Cardiac ventricle fibroblast (primary cell): ENCODE results near the genes ECI1 and NTN3.

DNA sequence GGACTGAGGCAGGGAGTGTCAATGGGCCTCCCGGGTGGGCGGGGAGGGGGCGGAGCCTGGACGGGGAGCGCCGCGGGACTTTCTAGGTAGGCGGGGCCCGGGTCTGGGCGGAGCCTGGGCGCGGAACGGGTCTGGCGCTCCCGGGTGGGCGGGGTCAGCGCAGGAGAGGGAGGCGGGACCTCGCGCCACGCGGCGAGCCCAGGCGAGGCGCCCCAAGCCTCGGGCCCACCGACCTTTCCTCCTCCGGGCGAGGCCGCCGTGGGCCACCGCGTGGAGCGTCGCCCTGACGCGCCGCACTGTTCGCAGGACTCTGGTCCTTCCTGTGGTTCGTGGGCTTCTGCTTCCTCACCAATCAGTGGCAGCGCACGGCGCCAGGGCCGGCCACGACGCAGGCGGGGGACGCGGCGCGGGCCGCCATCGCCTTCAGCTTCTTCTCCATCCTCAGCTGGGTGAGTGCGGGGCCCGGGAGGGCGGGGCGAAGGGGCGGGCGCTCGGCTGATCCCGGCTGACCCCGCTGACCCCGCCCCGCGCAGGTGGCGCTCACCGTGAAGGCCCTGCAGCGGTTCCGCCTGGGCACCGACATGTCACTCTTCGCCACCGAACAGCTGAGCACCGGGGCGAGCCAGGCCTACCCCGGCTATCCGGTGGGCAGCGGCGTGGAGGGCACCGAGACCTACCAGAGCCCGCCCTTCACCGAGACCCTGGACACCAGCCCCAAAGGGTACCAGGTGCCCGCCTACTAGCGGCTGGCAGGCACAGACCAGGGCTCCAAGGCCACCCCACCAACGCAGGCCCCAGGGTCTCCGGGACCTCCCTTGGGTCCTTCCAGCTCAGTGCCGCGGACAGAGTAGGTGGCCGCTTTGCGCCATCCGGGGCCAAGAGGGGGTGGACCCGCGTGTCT, 2.8 kb downstream of the SYNGR3 start:
- RAMPAGE, long total RNA, result no peak

DNA sequence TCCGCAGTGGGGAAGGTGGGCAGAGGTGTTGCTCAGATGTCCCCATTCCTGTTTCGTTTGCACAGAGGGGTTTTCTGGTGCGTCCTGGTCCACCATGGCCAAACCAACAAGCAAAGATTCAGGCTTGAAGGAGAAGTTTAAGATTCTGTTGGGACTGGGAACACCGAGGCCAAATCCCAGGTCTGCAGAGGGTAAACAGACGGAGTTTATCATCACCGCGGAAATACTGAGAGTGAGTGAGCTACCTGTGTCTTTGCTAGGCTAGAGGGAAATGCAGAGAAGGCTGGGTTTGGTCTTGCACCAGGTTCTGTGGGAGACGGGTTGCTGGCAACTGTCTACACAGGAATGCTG, 712 bp downstream of the TSC2 start:
- RAMPAGE, long total RNA, result no peak

GRCh38 chr16:2099489-2099820, 36.2 kb downstream of the PKD1 start:
- RAMPAGE, long total RNA, result no peak

GRCh38 chr16:2124584-2125636, 10.8 kb downstream of the PKD1 start:
- RAMPAGE, long total RNA, result no peak

DNA sequence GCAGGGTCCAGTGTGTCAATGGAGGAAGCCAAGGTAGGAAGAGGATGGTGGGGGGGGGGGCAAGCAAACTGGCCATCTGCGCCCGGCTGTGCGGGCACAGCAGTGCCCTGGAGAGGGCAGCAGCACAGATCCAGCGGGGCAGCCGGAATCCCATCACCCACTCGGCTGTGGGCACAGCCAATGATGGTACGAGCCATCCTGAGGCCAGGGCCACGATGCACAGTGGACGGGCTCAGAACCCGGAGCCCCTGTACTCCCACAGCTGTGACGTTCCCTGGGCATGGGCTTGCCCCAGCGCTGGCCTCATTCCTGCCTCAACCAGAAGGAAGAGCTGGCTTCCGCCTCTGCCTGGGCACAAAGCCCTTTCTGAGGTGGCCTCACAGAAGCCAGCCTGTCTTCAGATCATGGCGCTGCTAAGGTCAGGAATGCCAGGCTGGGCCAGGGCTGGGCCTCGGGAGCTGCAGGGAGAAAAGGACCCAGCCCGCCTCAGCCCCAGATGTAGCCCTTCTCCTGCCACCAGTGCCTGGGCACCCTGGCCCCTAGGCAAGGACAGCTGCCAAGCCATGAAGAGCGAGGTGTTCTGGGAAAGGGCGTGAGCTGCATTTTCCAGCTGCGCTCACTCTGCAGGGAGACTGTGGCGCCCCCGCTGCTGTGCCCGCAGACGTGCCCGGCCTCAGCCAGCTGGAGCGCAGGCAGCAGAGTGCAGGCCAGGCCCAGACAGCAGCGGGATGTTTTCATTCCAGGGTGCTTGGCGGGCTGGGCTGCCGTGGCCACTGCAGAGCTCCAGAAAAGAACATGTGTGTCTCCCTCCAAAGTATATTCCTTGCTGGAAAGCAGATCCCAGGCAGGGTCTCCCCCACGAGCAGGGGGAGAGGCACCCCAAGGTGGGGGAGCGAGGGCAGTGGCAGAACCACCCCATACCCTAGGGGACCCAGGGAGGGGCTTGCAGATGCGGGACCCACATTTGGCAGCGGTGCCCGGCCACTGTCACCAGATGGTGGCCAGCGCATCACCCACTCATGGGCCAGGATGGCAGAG, 9.4 kb downstream of the PKD1 start:
- RAMPAGE, long total RNA, result no peak

DNA sequence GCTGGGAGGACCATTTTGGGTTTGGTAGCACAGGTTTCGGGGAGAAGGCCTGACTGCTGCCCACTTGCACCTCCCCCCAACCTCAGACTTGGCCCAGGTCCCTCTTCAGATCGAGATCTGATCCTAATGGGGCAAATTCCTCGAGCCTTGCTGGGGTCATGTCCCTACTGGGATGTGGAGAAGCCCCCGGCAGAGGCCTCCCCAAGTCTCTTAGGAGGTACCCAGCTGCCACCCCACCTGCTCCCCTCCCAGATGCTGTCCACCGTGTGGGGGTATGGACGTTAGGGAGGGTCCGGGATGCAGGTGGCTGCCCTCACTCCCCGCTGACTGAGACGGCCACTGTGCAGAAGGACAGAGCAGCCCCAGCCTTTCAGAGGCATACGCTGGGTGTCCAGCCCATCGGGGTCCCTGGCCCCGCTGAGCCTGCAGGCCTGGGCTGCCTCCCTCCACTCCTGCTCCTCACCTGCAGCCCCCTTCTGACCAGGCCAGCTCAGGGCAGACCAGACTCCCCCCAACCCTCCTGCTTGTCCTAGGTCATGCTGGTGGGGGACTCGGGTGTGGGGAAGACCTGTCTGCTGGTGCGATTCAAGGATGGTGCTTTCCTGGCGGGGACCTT, 1.1 kb downstream of the RAB26 start:
- RAMPAGE, long total RNA, result no peak

DNA sequence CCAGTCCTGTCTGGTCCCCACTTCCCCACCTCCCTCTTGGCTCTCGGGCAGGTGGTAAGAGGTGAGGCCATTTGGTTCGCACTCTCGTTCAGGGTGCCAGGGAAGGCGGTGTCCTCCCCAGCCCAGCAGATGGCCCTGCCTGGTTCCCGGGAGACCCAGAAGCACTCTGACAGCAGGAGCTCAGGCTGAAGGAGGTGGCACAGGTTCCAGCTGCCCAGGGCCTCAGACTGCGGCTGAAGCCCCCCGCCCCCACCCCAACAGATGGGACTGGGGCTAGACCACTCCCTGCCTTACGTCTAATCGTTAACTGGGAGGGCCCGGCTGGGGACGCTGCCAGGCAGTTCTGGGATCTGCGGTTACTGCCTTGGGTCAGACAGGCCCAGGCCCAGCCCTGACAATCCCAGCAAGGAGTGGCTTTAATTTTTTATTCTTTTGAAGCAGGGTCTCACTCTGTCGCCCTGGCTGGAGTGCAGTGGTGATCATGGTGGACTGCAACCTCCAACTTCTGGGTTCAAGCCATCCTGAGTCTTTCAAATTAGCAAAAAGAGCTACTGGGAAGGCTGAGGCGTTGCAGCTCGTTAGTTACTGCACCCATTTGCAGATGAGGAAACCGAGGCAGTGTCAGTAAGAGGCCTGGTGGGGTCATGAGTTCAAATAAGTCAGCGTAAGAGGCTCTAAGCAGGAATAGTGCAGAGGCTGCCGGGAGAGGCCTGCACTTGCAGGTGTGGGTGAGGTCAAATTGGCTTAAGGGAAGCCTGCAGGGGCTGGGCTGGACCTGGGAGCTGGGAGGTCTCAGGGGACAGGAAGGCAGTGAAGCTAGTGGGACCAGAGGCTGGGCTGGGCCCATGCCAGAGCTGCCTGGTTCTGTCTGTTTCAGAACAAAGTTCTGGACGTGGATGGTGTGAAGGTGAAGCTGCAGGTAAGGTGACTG, 2.5 kb downstream of the RAB26 start:
- RAMPAGE, long total RNA, result no peak

DNA sequence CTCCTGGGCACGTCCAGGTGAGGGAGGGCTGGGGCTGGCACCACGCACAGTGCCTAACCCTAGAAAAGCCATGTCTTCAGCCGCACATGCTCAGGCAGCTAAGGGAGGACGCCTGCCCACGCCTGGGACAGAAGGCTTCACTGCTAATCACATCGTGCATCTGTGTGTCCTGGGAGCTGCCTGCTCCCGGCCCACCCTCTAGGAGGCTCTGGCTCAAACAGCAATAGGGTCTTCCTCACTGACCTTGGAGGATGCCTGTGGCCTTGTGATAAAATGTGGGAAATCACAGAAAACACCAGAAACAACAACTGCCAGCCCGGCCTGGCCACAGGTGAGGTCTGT, 1.9 kb upstream of the TRAF7 start:
- RAMPAGE, long total RNA, result no peak

DNA sequence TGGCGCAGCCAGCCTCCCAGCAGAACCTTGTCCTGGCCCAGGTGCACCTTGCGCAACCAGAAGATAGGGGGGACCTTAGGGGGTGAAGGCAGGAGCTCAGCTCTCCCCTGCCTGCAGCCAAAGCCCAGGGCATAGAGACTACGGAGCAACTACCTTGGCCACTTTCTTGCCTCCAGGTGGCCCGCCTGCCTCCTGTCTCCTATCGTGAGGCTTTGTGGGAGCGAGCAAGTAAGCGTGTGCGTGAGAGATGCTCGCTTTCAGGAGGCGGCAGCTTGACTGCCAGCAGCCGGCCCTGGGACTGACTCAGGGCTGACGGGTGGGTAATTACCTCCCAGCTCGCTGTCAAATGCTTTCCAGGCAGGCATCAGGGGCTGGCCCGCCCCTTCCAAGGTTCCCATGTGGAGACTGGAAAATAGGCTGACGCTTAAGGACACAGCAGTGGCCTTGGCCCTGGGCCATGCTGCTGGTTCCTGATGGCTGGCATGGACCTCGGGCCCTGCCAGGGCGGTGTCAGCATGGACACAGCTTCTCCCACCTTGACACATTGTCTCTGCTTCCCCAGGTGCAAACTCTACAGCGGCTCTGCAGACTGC, 19.1 kb downstream of the TRAF7 start:
- RAMPAGE, long total RNA, result no peak

DNA sequence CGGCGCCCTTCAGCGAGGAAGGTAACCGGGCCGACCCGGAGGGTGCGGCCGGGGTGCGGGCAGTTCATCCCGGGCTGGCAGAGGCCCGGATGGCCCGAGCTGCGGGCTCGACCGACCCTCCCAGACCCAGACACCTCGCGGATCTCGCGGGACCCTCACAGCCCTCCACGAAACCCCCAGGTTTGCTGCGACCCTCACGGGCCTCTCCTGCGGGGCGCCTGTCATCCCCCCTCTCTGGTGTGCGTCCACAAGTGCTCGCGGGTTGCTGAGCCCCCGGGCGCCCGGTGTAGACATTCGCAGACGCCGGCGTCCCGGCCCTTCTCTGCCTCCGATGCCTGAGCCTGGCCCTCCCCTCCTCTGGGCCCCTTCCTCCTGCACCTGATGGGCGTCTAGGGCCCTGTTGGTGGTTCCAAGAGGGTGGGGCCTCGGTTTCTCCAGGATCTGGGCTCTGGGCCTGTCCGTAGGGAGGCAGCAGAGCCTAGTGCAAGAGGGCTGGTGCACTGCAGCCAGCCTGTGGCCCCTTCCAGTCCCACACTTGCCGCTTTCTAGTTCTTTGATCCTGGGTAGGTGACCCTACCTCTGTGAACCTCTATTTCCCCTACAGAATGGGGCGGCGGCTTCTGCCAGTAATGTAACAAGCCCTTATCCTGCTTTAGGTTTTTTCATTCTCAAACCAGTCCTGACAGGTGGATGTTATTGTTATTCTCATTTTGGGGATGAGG, 520 bp downstream of the E4F1 start:
- RAMPAGE, long total RNA, result no peak

DNA sequence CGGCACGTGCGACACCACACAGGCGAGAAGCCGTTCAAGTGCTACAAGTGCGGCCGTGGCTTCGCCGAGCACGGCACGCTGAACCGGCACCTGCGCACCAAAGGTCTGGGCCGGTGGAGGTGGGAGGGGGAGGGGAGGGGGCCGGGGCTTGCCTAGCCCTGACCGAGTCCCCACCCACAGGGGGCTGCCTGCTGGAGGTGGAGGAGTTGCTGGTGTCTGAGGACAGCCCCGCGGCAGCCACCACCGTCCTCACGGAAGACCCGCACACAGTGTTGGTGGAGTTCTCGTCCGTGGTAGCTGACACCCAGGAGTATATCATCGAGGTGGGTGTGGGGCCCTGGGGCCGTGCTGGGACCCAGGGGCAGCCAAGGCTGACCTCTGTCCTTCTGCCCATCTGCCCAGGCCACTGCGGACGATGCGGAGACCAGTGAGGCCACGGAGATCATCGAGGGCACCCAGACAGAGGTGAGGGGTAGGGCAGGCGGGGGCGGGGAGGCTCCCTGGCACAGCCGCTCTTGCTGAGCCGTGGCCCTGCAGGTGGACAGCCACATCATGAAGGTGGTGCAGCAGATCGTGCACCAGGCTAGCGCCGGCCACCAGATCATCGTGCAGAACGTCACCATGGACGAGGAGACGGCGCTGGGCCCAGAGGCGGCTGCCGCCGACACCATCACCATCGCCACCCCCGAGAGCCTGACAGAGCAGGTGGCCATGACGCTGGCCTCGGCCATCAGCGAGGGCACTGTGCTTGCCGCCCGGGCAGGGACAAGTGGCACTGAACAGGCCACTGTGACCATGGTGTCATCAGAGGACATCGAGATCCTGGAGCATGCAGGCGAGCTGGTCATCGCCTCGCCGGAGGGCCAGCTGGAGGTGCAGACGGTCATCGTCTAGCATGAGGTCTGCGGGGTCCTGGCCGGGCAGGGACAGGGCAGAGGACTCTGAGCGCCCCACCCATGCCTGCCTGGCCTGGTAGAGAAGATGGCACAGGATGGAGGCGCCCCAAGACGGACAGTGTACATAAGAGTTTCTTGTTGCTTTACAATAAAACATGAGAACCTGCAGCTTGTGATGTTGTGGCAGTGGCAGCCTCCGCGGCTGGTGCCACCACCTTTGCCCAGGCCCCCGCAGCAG, 1.2 kb upstream of the DNASE1L2 start:
- RAMPAGE, long total RNA, result no peak

DNA sequence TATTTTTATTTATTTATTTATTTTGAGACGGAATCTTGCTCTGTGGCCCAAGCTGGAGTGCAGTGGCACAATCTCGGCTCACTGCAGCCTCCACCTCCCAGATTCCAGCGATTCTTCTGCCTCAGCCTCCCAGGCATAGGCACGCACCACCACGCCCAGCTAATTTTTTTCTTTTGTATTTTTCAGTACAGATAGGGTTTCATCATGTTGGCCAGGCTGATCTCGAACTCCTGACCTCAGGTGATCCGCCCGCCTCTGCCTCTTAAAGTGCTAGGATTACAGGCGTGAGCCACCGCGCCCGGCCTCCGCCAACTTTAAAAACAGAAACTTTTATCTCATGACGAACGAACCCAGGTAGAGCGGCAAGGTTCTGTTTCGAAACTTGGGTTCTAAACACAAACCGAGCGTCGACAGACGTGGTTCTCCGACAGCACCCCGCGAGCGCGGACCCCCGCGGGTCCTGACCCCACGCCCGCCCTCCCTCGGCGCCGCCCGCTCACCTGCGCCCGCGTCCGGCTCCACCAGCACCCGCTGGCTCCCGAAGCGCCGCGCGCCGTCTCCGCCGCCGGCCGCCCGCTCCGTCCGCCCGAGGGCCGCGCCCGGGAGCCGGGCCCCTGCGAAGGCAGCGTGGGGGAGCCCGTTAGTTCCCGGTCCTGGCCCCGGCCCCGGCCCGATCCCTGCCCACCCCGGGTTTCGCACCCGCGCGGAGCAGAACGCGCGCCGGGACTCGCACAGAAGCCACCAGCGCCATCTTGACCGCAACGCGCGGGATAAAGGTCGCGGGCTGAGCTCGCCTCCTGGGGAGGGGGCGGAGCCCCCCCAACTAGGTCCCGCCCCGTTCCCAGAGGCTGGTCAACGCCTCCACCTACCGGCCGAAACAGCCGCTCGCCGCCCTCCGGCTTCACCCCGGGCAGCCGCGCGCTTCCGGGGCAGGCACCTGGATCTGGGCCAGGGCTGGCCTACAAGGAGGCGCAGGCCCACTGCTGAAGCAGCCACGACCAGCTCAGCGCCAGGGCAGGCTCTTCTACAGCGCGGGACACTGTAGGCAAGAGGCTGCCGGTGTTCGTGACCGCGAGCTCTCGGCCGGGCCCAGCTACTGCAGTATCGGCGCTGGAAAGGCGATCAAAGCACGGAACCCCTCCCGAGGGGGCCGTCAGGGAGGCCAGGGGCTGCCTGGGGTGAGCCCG, at the start of gene ECI1:
ECI1 (minus strand) TSS at position 772 of the 1,187 bp plus-strand sequence.
- RAMPAGE, long total RNA, result no peak

- RAMPAGE, long total RNA, result no peak
Observed at GRCh38 chr16:2470753-2471726, at the start of gene NTN3. NTN3 (plus strand) TSS chr16:2471297.

GRCh38 chr16:2476834-2477051, 1.8 kb downstream of the TBC1D24 start:
- RAMPAGE, long total RNA, result no peak

GRCh38 chr16:2482627-2483189, 7.8 kb downstream of the TBC1D24 start:
- RAMPAGE, long total RNA, result no peak

GRCh38 chr16:2511297-2511777, 2.4 kb upstream of the ATP6V0C start:
- RAMPAGE, long total RNA, result no peak

GRCh38 chr16:2514524-2514989, 805 bp downstream of the ATP6V0C start:
- RAMPAGE, long total RNA, result no peak

DNA sequence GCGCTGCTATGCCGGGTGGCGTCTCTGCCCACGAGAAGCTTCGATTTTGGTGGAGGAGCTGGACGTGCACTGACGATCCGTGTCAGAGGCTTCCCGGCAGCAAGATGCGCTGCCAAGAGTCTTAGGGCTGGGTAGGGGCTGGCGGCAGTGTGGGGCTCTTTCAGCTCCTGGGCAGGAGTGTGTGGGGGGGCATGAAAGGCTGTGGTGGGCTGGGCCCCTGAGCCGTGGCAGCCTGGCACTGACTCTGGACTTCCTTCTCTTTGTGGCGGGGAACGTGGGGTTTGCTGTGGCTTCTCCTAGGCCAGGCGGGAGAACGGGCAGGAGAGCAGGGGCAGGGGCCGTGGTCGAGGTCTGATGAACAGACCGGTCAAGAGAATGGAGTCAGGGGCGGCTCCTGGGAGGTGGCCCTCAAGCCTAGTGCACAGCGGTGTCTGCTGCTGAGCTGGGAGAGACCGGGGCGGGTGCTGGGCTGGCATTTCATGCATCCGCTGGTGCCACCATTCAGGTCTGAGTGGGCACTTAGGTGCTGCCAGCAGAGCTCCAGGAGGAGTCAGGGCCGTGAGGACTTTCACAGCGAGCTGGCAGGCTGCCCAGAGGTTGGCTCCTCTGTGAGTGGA, 24.9 kb downstream of the PDPK1 start:
- RAMPAGE, long total RNA, result no peak

DNA sequence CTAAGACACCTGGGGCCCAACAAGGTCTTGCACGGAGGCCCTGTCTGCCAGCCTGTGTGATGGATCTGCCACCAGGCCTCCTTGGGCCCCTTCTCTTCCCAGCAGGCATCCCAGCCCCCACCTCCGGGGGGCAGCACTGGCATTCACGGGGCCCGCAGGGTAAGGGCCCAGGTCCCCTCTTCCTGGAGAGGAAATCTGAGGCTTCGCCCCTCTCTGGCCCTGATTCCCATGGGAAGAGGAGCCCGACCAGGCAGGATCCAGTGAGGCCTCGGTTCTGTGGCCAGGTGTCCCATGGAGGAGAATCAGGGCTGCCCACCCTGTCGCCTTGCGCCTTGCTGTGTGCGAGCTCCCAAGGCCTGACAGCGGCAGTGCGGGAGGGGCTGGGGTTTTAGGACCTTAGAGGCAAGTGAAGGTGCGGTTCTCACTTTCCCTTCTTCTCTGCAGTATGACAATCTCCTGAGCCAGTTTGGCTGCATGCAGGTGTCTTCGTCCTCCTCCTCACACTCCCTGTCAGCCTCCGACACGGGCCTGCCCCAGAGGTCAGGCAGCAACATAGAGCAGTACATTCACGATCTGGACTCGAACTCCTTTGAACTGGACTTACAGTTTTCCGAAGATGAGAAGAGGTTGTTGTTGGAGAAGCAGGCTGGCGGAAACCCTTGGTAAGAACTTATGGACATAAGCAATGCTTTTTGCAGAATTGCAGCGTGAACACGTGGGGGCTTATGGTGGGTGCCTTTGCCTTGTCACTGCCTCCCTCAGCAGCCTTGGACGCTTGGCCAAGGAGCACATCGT, 48.6 kb downstream of the PDPK1 start:
- RAMPAGE, long total RNA, result no peak

- RAMPAGE, long total RNA, result no peak
Observed at GRCh38 chr16:2669791-2670503, 12.4 kb upstream of the KCTD5 start.